LNCaP clone FGC (cell line): ENCODE measurements around the genes TEX13B and CHRDL1.

GRCh38 chrX:107451123-107451510 is 1.7 kb downstream of the FRMPD3 start:
- RRBS, 2 experiments = no CpG with 5 or more reads among the region's 14 CpGs

- RRBS, 2 experiments = no CpG with 5 or more reads among the region's 3 CpGs
Observed at GRCh38 chrX:107675145-107675448, 46.8 kb downstream of the PRPS1 start.

- RRBS, 2 experiments = no CpG with 5 or more reads among the region's 5 CpGs
Observed at GRCh38 chrX:107713863-107714271, 61.7 kb downstream of the TSC22D3 start.

GRCh38 chrX:107724377-107724943 is 51.1 kb downstream of the TSC22D3 start:
- RRBS, 2 experiments = no CpG with 5 or more reads among the region's 7 CpGs

DNA sequence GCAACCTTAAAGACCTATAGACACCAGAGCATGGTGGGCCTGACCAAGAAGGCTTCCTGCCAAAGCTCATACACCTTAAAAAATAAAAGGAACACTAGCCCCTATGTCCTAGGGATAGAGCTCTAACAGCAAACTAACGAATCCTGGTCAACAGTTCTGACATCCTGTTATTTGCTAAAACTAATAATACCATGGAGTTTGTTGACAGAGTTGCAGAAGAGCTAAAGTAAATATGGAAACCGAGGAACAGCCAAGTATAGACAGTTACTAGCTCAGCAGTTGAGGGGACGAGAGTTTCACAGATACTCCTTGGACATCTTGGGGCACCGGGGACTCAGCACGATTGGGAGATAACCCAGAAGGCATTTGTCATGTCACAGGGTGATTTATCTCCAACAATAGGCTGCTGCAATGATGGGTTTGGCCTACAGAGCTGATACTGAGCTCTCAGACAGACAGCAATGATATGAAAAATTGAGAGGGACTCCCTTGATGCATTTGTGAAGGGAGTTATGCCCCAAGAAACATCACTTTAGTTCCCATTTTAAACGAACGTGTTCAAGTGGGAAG is 48.8 kb downstream of the TSC22D3 start:
- RRBS, 2 experiments = no CpG with 5 or more reads among the region's 7 CpGs

GRCh38 chrX:107742734-107743258 is 32.8 kb downstream of the TSC22D3 start:
- RRBS, 2 experiments = no CpG with 5 or more reads among the region's 25 CpGs

GRCh38 chrX:107776281-107776794 is 751 bp upstream of the TSC22D3 start:
- RRBS, 2 experiments = no CpG with 5 or more reads among the region's 21 CpGs

DNA sequence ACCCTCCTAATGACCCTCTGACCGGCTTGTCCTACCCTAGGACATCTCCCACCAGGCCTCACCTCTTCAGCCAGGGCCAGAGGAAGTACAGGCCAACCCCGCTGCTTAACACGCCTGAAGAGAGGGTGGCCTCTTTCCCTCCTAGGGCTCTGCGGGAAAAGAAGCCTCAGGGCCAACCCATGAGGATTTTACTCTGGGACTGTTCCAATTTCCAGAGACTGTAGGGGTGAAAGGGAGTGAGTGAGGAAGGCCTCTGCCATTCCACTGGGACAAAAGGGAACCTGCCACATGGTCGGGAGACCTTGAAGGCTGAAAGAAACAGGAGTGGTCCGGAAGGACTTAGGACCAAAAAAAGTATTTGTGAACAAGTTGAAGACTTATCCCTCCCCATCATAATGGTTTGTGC is at the start of gene TEX13B:
TEX13B (minus strand) TSS at position 123 of the 406 bp plus-strand sequence.
- RRBS, 2 experiments = no CpG with 5 or more reads among the region's 6 CpGs

- RRBS, 2 experiments = 24 to 34% methylated on average over 21 of the region's 40 CpGs
Observed at GRCh38 chrX:108732588-108733234, 3.7 kb downstream of the IRS4 start.

GRCh38 chrX:109590777-109591259 is 34.2 kb downstream of the KCNE5 start:
- RRBS, 2 experiments = no CpG with 5 or more reads among the region's 1 CpG

DNA sequence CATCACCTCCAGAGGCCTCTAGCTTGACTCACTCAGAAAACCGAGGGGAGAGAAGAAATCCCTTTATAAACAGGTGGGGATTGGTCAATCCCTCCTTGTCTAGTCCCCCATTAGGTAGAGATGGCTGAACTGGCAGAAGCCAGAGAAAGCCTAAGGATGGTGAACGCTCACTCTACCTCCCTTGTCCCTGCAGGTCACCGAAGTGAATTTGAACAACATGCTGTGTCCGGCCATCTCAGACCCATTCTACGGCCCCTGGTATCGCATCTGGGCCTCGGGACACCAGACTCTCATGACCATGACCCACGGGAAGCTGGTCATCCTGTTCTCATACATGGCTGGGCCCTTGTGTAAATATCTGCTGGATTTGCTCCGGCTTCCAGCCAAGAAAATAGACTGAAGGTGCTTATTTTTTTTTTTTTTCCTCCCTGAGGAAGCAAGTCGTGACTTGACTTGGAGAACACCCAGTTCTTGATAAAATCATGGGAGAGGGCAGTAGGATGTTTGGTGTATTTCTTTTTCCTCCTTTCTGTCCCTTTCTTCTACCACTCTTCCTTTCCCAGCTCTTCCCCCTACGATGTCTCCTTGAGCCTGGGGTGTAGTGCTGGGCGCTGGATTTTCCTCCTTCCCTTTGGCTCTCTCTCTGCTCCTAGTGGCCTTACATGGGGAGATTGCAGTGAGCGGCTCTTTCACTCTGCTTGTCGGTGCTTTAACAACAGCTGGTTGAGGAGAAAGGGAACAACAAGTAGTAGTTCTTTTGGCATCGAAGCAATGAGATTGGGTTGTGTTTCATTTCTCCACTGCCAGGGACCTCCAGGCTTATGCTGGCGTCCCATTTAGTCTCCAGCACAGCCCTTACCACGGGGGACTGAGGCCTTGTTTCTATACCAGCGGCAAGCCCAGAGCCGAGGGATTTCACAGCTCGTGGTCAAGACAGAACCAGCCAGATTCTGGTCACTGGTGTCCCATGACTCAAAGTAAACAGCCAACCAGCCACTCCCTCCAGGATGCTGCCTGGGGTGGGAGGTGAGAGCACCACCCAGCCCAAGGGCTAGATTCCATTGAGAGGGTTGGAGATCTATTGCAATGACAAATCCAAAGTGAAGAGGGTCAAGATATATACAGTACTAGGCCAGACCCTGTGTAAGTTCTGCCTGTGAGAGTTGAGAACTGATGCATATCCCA is 144.4 kb downstream of the AMMECR1 start:
- RRBS, 2 experiments = no CpG with 5 or more reads among the region's 20 CpGs

- RRBS, 2 experiments = 20% methylated on average over 32 of the region's 64 CpGs
Observed at GRCh38 chrX:110795500-110796467, at the start of gene CHRDL1. Gene CHRDL1, minus strand, starts transcription at chrX:110795817.

GRCh38 chrX:111519183-111519503 is 7.7 kb downstream of the SERTM2 start:
- RRBS, 2 experiments = no CpG with 5 or more reads among the region's 2 CpGs

- RRBS, 2 experiments = no CpG with 5 or more reads among the region's 6 CpGs
Observed at GRCh38 chrX:112212819-112213169, 130.0 kb downstream of the RTL4 start.

DNA sequence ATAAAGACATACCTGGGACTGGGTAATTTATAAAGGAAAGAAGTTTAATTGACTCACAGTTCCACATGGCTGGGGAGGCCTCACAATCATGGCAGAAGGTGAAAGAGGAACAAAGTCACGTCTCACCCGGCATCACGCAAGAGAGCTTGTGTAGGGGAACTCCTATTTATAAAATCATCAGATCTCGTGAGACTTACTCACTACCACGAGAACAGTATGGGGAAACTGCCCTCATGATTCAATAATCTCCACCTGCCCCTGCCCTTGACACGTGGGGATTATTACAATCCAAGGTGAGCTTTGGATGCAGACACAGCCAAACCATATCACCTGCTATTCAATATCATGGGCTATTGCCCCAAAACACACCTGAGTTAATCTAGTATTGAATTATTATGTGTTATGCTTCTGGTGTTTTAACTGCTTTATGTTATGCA is 799.1 kb upstream of the HTR2C start:
- RRBS, 2 experiments = no CpG with 5 or more reads among the region's 6 CpGs

GRCh38 chrX:113970501-113970992 is 613.3 kb upstream of the HTR2C start:
- RRBS, 2 experiments = no CpG with 5 or more reads among the region's 2 CpGs

- RRBS, 2 experiments = no CpG with 5 or more reads among the region's 6 CpGs
Observed at GRCh38 chrX:115367334-115368048, 78.0 kb downstream of the LUZP4 start.

- RRBS, 2 experiments = no CpG with 5 or more reads among the region's 13 CpGs
Observed at GRCh38 chrX:115582356-115583383, 21.7 kb downstream of the PLS3 start.